Subcutaneous adipose tissue (tissue), 3 donors: ENCODE data around the genes PDE7B, IFNGR1 and TNFAIP3.

GRCh38 chr6:135627446-135627645 lies 129.8 kb upstream of the AHI1 start:
- PRO-cap = no peak
- RAMPAGE, long total RNA, 3 experiments = no peak in any of the 3 experiments

DNA sequence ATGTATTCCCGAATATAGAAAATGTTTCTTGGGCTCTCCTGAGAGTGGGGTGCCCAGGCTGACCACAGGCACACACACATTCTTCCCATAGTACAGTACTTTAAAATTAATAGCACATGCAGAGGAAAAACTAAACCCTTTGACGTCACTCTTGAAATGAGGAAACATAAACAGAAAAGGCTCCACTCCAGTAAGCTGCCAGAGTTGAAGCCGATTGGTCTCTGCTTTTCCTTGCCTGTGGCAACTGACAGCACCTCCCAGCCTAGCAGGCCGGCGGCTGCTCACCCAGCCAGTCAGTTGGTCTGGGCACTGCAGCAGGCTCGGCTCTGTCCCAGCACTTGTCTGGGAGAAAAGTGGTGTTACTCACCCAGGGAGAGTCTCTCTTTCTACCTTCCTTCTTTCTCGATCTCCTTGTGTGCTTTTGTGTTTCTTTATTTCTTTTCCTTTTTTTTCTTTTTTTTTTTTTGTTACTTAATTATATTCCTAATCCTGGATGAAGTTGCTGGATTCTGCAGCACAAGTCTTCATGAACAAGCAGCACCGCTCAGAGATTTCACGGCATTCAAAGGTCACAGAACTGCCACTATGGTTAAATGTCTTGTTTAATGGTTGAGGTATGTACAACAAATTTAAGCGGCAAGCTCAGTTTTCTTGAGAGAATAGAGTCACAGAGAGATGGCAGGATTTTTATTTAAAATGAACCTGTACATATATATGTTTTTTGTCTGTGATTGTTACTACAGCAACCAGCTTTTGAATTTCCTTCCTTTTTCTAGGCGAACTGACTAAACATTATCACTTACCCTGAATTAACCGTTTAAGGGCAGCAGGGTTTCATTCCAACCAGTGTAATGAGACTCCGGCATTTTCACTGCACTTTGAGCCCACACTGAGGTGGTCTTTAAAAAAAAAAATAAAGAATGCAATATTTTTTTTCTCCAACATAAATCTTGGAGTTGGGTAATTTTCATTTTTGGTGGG lies at the start of gene PDE7B:
Gene PDE7B, plus strand, starts transcription at position 296 of the 981 bp plus-strand sequence.
- PRO-cap = bidirectional peak, plus-strand start at position 296 of the sequence, minus-strand start at position 70 of the sequence
- RAMPAGE, long total RNA, 3 experiments = start-site peak on the plus strand in 1 of 3 experiments, centred at position 253 of the sequence, 36 reads per replicate

DNA sequence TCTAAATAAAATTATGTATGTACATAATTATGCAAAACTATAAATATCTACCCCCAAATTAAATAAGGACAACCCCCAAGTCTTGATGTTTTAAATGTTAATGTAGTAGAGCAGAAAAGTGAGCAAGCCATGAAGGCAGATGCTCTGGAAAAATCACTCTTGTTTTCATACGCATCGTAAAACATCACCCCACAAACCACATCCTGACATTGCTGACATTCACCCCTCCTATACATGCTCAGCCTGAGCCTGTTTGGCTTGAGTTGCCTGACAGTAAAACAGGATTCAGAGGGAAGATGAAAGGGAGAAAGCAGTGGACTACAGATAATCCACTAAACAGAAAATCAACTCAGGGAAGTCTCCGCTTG lies 28.4 kb downstream of the PDE7B start:
- PRO-cap = no peak
- RAMPAGE, long total RNA, 3 experiments = no peak in any of the 3 experiments

- PRO-cap = no peak
- RAMPAGE, long total RNA, 3 experiments = start-site peak on the plus strand in 1 of 3 experiments, at chr6:135984681-135984962 at its widest, 11 reads per replicate
Measured at GRCh38 chr6:135984600-135985044, 133.1 kb downstream of the PDE7B start.

GRCh38 chr6:136173384-136174331 lies 76.5 kb downstream of the MTFR2 start:
- PRO-cap = no peak
- RAMPAGE, long total RNA, 3 experiments = no peak in any of the 3 experiments

GRCh38 chr6:136225541-136225812 lies 24.6 kb downstream of the MTFR2 start:
- PRO-cap = no peak
- RAMPAGE, long total RNA, 3 experiments = no peak in any of the 3 experiments

GRCh38 chr6:136389333-136389573 lies 99.6 kb upstream of the BCLAF1 start:
- PRO-cap = no peak
- RAMPAGE, long total RNA, 3 experiments = no peak in any of the 3 experiments

DNA sequence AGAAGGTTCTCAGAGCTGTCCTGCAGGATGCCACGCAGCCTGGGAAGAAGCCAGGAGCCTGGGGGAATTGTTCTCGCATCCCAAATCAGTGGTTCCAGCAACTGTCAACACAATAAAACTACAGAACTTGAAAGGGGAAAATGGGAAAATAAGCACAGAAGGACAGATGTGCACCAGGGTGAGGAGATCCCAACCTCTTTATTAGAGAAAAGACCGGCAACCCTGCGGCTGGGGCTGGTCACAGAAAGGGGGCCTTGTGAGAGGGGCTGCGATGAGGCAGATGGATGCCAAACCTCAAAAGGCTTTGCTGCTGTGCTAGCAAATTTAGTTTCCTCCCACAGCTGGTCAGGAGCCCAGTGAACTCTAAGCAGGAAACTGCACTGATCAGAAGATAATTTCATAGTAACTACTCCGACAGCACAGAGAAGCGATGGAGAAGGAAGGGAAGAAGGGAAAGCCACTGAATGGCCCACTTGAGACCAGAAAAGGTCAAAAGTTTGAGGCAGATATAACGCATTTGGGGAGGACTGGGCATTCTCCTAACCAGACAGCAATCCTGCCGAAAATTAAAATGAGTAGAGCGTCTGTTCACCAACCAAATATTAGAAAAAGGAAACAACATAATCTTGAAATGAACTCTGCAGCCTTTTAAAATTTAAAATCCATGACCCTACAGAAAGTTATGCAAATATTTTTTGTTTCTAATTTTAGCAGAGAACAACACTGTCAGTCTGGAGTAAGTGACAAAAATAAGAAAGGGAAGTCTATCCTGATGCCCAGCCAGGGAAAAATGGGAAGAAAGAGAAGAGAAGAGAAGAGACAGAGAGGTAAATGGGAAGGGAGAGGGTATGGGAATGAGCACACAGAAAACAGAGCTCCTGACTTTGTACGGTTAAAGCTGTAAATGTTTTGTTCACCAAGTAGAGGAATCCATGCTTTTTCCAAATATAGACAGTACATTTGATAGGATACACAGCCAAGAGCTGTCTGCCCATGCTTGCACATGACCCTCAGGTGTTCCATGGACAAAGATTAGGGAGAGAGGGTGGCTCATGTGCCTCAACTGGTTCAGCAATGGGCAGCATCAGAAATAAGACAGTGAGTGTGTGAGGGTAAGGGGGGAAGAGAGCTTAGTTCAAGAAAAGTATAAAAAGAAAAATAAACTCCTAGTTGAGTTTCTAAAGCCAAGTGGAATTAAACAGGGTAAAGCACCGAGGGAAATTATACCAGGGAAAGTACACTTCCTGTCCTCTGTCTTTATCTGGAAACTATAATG lies 30.4 kb downstream of the MAP3K5 start:
- PRO-cap = no peak
- RAMPAGE, long total RNA, 3 experiments = no peak in any of the 3 experiments

DNA sequence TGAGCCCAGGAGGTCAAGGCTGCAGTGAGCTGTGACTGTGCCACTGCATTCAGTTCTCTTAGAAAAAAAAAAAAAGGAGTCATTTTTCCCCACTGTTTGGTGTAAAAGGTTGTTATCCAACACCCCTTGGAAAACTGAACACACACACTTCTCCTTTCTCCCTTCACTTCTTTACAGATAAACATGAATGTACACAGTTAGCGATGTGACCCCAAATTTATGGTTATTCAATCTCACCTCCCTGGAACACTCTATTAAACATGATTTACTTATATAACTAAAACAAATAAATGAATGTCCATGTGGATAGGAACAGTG lies 9.0 kb downstream of the IFNGR1 start:
- PRO-cap = no peak
- RAMPAGE, long total RNA, 3 experiments = no peak in any of the 3 experiments

- PRO-cap = bidirectional peak, plus-strand start at chr6:137216299, minus-strand start at chr6:137216298
- RAMPAGE, long total RNA, 3 experiments = no peak in any of the 3 experiments
Measured at GRCh38 chr6:137216086-137216398, 3.1 kb downstream of the IFNGR1 start.

DNA sequence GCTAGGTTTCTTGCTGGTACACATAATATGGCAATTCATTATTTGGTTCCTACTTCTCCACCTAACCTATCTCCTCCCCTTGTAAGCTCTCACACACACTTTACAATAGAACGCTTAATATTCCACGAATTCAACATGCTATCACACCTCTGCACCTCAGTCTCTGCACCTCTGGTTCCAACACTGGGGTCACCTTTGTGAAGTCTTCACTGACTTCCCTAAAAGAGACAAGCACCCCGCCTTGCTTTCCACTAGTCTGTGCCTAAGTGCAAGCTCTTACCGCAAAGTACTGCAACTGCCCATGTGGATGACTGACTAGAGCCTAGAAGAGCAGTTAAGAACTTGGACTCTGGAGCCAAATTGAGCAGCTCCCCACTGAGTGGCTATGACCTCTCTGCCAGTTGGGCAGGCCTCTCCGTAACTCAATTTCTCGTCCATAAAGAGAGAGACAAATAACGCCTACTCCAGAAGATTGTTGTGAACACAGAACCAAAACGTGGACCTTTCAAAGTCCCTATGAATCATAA lies 1.4 kb downstream of the IFNGR1 start:
- PRO-cap = bidirectional peak, plus-strand start at position 467 of the sequence, minus-strand start at position 258 of the sequence
- RAMPAGE, long total RNA, 3 experiments = no peak in any of the 3 experiments

GRCh38 chr6:137219278-137219949 lies at the start of gene IFNGR1:
Gene IFNGR1, minus strand, starts transcription at chr6:137219385.
- PRO-cap = bidirectional peak, plus-strand start at chr6:137219508, minus-strand start at chr6:137219382
- RAMPAGE, long total RNA, 3 experiments = start-site peak on the minus strand in 3 of 3 experiments, at chr6:137219325-137219409 at its widest, 2,768 to 6,668 reads per replicate

DNA sequence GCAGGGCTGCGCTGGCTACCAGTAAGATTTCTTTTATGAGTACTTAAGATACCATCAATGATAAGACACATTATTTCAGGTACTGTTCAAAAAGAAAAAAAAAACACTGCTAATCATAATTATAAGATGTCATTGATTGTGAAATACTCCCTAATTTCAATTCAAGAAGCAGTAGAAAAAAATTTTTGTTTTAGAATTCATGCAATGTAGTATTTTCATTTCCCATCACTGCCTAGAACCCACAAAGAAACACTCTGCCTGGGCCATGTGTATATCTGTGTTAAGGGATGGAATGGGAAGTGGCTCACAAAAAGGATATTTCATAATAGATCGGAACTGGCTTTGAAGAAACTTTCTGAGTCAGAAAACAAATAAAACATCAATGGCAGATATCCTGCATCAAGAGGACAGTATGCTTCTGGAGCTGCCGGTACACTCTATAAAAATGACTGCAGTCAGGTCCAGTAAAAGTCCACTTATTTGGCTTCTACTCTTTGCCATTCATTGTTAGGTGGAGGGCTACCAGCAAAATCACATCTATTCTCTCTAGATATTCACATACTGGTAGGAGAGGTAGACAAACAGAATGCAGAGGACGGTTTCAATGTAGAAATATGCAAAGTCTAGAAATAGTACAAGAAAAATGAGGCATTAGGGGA lies 135.0 kb upstream of the TNFAIP3 start:
- PRO-cap = no peak
- RAMPAGE, long total RNA, 3 experiments = no peak in any of the 3 experiments

- PRO-cap = no peak
- RAMPAGE, long total RNA, 3 experiments = no peak in any of the 3 experiments
Measured at GRCh38 chr6:137736241-137736938, 130.7 kb upstream of the TNFAIP3 start.

DNA sequence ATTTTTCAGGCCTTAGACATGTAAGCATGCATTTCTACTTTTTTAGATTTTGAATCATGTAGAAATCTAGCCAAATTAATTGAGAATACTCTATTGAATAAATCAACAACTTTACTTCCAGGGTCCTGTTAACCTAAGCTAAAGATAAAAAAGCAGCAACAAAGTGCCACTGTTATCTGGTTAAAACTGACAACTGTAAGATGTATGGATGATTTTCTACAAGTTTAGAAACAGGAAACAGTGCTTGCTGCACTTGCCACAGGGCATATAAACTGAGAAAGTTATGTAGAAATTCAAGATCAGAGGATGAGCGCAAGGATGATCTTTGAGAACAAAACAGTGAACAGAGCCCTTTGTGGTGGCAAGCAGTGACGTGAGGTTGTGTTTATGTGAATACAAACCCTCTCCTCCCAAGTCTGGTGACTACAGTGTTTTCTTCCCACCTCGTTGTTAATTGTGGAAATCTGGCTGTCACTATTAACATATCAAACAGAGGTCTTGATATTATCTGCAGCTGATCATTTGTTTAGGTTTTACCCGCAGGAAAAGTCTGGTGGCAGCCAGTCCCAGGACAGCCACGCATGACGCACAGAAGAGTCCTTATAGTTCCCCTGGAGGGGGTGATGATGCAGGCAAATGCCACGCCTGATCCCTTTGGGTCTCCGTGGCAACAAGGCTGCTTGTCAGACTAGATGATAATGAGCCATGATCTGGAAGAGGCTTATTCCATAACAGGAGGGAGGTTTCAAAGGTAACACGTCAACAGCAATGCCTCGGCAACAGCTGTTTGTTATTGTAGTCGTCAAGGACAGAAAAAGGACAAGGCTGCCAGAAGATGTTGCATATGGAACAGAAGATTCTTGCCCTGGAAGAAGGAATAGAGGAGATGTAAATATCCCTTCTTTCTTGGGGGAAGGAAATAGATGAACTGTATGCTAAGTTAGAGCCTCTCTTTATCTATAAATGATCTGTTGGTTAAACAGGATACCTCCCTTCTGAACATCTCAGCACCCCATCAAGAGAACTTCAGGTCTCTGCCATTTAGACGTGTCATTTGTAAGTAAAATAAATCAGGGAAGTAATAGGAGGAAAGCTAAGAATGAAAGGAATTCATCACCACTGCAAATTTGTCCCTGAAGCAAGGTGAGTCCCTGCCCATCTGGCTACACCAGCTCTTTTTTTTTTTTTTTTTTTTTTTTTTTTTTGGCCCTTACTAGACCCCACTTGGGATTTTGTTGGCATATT lies 42.9 kb upstream of the TNFAIP3 start:
- PRO-cap = no peak
- RAMPAGE, long total RNA, 3 experiments = start-site peak on the minus strand in 1 of 3 experiments, centred at position 384 of the sequence, 5 reads per replicate

DNA sequence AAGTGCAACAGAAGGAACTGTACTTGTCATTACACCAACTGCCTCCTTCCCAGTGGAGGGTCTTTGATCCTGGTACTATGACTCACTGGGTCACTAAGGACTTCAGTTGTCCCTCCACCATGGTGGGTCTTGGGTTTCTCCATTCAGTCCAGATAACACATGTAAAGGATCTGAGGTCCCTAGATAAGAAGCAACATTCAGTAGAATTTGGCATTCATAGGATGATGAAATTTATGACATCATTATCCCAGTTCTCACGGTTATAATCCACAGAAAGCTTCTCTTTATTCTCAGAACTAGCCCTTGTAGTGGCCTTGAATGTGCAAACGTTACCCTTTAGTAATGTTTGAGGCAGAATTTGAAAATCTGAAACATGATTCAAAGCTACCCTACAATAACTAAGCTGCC lies 3.8 kb upstream of the TNFAIP3 start:
- PRO-cap = no peak
- RAMPAGE, long total RNA, 3 experiments = no peak in any of the 3 experiments

DNA sequence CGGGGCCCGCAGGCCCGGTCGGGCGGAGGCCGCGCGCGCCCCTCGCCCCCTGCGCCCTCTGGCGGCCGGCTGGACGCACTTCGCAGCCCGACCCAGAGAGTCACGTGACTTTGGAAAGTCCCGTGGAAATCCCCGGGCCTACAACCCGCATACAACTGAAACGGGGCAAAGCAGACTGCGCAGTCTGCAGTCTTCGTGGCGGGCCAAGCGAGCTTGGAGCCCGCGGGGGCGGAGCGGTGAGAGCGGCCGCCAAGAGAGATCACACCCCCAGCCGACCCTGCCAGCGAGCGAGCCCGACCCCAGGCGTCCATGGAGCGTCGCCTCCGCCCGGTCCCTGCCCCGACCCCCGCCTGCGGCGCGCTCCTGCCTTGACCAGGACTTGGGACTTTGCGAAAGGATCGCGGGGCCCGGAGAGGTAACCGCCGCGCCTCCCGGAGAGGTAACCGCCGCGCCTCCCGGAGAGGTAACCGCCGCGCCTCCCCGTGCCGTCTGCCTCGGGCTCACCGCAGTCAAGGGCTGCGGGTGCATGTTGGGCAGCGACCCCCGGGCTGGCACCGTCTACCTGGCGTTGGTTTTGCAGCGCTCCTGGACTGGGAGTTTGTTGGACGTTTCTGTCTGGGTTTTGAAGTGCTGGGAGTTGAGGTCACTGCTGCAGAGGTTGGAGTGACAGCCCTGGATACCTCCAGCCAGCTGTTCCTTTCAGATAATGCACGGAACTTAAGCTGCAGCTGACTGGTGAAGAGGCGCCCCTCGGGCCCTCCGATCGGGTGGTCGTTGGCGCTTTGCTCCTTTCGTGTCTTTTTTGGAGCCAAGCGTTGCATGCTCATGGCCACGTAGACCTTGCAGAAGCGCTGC lies at the start of gene TNFAIP3:
Gene TNFAIP3, plus strand, starts transcription at position 180 of the 855 bp plus-strand sequence.
- PRO-cap = bidirectional peak, plus-strand start at position 150 of the sequence, minus-strand start outside the sequence
- RAMPAGE, long total RNA, 3 experiments = start-site peak on the plus strand in 2 of 3 experiments, centred at positions 205 to 234 of the sequence, 41 to 50 reads per replicate

- PRO-cap = no peak
- RAMPAGE, long total RNA, 3 experiments = no peak in any of the 3 experiments
Measured at GRCh38 chr6:137868706-137869649, 1.9 kb downstream of the TNFAIP3 start.

DNA sequence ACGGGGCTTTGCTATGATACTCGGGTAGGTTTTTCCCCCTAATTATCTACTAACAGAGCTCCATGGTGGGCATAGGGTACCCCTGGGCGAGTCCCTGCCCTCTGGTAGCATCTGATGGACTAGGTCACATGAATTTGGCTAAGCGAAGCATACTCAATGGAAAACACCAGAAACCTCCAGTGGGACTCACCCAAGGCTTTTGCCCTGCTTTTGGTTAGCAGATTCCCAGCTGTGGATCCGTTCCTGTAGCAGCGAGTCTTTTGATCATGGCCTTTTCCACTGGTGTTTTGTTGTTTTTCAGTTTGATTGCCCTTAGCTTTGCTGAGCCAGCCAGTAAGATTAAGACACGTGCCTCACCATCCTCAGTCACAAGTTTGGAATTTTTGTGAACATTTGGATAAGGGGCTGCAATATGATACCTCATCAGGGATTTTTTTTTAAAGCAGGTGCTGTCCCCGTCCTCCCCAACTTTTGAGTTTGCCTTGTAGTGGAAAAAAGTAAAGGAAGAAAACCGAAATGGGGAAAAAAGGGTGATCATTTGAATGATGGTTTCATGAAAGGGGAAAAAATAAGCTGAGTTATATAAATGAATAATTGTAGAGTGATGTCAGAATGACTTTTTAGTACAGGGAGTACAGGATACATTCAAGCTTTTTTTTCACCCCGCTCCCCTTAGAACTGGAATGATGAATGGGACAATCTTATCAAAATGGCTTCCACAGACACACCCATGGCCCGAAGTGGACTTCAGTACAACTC lies 8.1 kb downstream of the TNFAIP3 start:
- PRO-cap = no peak
- RAMPAGE, long total RNA, 3 experiments = no peak in any of the 3 experiments

- PRO-cap = no peak
- RAMPAGE, long total RNA, 3 experiments = no peak in any of the 3 experiments
Measured at GRCh38 chr6:137933596-137934269, 66.7 kb downstream of the TNFAIP3 start.